Non-pigmented ciliary epithelial cell (primary cell): ENCODE measurements around the genes GPR34, EFHC2 and FUNDC1.

DNA sequence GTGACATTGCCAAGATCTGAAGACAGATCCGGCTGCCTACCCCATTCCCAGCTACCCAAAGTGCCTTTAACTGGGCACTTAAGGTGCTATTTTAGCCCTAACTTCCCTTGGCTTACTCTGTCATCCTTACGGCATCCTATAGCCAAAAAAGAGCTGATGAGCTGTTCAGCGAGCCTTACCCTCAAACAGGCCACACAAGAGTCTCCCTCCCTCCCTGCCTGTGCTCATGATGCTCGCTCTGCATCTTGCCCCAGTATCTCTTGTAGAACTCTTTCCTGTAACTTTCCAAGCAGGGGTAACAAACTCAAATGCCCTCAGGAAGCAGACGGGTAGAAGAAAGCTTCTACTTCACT is 896 bp downstream of the CXorf38 start:
- RRBS = no CpG with 5 or more reads among the region's 5 CpGs

DNA sequence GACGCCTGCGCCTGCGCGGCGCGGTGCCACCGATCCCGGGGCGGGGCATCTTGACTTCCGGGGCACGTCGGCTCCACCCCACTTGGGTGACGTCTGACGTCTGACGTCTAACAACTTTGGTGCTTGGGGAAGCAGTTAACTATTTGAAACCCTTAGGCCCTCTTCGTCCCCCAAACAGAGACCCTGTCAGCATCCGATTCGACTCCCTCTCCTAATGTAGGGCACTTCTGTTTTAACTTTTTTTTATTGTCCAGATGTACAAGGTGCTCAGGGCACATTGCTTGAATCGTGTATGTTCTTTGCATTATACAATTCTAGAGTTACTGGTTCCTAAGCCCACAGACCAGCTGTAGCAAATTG is 244 bp upstream of the CXorf38 start:
- RRBS = 1% methylated on average over 8 of the region's 19 CpGs

- RRBS = no CpG with 5 or more reads among the region's 4 CpGs
Observed at GRCh38 chrX:40727451-40727957, 7.8 kb downstream of the MED14 start.

- RRBS = no CpG with 5 or more reads among the region's 4 CpGs
Observed at GRCh38 chrX:40749887-40750370, 14.6 kb upstream of the MED14 start.

DNA sequence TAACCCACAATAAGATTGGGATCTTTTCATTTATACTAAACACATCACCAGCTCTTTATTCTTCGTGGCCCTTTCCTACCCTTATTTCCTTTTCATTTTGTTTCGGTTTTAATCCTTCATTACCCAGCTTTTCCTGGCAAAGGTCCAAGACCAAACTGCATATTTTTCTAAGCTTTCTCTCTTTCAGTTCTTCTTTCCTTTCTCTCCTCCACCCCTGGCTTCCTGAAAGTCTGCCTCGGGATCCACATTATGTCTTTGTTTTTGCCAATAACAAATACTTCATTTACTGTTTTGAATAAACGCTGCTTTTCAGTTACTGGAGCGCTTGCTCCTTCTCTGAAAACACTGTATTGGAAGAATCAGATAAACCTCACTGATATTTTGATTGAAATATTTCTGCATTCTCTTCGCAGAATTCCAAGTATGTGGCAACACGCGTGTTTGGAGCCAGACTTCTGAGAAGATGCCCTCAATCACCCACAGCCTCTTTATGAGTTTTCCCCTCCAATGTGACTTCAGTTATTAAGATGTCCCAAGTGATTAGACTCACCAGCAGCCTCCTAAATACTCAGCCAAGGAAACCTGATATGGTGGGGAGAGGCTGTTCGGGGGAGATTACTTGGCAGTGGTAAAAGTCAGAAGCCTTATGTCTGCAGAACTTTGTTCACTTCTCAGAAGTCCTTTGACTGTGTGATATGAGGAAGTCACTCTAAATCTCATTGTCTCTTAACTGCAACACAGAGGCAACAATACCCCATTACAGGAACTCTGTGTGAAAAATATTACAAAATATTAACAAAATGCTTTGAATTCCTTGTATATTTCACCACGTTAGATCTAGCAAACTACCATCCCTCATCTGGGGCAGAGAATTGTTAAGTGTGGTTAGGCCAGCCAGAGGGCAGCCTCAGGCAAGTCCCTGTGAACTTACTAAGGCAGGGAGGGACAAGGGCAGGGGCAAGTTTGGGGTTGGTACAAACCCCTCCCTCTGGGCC is 151.6 kb upstream of the USP9X start:
- RRBS = no CpG with 5 or more reads among the region's 10 CpGs

DNA sequence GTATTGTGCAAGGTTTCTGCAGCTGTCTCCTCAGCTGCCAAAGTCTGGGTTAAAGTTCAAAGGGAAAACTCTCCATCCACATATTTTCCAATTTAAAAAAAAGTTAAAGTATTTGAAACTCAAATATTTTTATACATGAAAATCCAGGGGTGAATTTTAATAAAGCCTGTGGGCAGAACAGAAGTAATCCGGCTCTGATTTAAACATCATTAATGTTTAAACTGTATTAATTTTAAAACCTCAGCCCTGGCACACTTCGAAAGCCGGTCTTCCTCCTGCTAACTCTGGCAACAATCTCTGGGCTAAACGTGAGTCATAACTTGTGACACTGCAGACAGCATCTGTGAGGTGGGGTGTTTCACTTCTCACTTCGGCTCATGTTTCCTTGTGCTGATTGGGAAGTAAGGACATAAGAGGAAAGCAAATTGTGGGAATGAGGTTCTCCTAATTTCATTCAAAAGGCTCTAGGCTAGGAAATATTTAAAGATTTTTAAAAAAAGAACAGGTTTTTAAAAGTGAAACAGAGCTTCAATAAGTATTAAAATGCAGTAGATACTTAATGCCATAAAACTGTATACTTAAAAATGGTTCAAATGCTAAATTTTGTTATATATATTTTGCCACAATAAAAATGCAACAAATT is 139.9 kb upstream of the USP9X start:
- RRBS = 13% methylated on average over 3 of the region's 5 CpGs

DNA sequence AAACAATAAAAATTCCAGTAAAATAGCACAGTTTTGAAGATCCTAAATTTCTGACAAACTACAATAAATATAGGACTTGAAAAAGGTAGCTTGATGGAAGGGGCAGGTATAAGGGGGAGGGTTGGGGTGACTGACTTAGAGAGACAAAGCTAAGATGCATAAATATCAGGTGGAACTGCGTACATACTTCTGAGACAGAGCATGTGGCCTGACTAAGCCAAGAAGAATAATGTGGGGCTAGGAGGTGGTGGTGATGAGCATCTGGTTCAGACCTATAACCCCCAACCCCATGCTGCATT is 19.7 kb downstream of the USP9X start:
- RRBS = no CpG with 5 or more reads among the region's 1 CpG

DNA sequence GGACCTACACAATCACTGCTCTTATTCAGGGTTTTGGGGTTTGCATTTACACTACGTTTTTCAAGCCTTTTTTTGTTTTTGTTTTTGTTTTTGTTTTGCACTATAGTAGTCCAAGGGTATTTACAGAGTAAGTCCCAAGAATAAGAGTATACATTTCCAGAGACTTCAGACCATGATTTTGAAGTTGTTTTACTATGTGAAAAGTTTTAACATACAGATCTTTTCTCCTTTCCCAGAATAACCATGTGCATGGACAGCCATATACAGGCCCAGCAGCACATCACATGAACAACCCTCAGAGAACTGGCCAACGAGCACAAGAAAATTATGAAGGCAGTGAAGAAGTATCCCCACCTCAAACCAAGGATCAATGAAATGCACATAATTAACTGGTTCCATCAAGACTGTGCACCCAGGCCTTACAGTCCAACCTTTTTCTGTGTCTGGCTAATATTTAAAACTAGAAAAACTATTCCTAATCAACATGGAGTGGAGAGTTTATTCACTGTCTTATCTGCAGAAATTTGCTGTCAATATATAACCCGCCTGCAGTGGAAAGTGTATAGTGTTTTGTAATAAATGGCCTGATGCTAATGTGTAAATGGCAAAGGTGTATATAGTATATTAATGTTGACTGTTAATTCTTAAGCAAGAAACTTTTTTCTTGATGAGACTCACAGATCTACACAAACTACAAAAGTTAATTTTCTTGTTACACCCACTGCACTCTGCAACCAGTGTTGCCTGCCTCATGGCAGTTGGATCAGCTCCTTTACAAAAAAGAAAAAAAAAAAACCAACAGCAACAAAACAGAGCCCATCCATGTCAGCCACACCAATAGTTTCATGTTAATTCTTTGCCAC is 101.6 kb upstream of the DDX3X start:
- RRBS = no CpG with 5 or more reads among the region's 3 CpGs

DNA sequence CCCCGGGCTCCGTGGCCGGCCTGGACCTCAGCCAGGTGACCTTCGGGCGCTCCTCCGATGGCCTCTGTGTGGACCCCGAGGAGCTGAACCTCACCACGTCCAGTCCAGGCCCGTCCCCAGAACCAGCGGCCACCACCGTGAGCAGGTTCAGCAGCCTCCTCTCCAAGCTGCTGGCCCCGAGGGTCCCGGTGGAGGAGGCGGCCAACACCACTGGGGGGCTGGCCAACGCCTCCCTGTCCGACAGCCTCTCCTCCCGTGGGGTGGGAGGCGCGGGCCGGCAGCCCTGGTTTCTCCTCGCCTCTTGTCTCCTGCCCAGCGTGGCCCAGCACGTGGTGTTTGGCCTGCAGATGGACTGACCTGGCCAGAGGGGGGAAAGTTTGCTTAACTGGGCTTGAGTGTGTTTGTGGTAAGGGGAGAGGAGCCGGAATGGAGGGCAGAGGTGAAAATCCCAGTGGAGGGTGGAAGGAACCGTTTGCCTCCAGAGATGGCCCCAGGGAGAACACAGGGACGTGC is 27.5 kb downstream of the NYX start:
- RRBS = 72% methylated on average over 4 of the region's 26 CpGs

DNA sequence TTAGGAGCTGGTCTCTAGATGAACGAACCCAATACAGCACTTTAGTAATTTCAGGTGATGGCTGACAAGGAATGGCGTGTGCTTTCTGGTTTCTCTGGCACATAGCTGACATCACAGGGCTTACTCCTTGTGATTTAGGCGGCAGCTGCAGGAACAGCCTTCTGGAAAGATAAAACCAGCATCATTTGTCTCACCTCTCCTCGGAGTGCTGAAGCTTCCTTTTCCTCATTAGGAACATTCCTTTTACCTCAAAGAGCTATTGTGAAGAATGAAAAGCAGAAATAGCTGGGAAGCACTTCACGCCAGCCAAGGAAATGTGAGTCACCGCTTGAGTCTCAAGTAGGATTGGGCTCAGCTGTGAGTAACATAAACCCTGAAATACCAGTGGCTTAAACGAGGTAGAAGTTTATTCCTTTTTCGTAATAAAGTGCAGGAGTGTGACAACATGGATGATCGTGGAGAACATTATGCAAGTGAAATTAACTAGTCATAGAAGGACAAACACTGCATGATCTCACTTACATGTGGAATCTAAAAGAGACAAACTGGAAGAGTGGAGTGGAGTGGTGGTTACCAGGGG is 44.5 kb downstream of the NYX start:
- RRBS = no CpG with 5 or more reads among the region's 9 CpGs

- RRBS = no CpG with 5 or more reads among the region's 6 CpGs
Observed at GRCh38 chrX:41578193-41578632, 110.6 kb upstream of the GPR34 start.

- RRBS = no CpG with 5 or more reads among the region's 5 CpGs
Observed at GRCh38 chrX:41665129-41665643, 23.6 kb upstream of the GPR34 start.

- RRBS = no CpG with 5 or more reads among the region's 8 CpGs
Observed at GRCh38 chrX:41688793-41689618, at the start of gene GPR34. Gene GPR34 (plus strand): TSS chrX:41688973.

GRCh38 chrX:41921964-41922442 is 1.4 kb downstream of the CASK start:
- RRBS = no CpG with 5 or more reads among the region's 12 CpGs

GRCh38 chrX:43560459-43561022 is 95.6 kb upstream of the MAOA start:
- RRBS = no CpG with 5 or more reads among the region's 5 CpGs

GRCh38 chrX:43654531-43655182 is 1.4 kb upstream of the MAOA start:
- RRBS = 2% methylated on average over 7 of the region's 47 CpGs

GRCh38 chrX:43745862-43746510 is 89.9 kb downstream of the MAOA start:
- RRBS = no CpG with 5 or more reads among the region's 6 CpGs

GRCh38 chrX:44343112-44344040 is at the start of gene EFHC2:
Gene EFHC2 (minus strand): TSS chrX:44343672.
- RRBS = 2% methylated on average over 9 of the region's 39 CpGs

GRCh38 chrX:44542481-44543444 is at the start of gene FUNDC1:
Gene FUNDC1 (minus strand): TSS chrX:44542859.
- RRBS = no CpG with 5 or more reads among the region's 41 CpGs

DNA sequence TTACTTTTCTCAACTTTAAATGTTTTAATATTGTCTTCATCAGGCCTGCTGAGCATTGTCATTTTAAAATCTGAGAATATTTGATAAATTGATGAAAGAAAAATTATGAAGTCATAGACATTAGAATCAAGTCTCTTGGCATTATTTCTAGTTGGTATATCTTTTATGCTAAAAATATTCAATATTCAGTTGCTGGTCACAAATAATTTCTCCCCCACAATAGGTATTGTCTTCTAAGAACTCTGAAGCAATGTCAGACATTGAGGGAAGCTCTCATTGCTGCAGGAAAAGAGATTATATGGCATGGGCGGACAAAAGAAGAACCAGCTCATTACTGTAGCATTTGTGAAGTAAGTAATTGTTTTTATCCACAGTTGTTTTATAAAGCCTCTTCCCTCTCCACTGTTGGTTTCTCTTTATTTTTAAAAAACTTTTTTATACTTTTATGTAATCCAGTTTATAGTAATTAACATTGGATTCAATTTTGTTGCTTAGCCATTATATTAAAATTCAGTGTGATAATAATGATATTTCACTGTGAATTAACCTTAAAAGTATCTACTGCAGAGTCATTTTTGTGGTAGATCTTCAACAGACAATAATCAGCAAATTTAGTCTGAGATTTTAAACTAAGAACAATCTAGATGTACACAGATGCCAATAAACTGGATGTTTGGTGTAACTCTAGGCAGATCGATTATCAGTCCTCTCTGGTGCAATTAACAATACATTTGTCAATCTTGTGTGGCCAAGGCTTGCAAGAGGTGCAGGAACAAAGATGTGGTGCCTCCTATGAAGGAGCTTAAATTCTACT is 93.3 kb downstream of the DIPK2B start:
- RRBS = no CpG with 5 or more reads among the region's 2 CpGs